GM23338 (cell line): ENCODE measurements around a stretch of chr1.

DNA sequence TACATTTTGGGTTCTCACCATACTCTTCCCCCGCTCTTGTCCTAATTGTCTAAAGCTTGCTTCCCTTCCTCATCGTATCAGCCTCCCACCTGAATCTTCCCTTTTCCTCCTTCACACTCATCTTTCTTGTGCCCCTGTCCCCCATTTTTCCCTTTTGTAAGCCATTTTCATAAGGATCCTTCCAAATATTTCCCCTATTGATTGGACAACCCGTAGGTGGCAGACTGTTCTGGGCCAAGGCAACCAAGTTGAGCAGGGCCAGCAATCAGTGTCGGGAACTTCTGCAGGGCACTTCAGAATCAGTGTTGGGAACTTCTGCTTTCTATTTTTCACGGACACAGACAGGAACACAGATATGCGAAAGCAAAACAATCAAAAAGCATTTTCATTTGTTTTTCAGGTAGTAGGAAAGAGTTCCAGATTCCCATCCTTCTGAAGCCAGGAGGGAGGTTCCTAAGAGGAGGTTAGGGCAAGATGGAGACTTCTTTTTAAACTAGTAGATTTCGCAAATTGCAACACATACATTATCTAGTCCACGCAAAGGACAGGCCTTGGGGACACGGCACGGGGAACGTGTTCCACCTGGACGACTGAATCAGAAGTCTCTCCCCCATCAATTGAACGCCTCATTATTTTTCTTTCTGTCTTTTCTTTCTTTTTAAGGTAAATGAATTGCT is 715 bp upstream of the MPZL1 start:
- PRO-cap: unidirectional peak, plus-strand start at position 242 of the sequence; unidirectional peak, plus-strand start at position 264 of the sequence
- RAMPAGE, long total RNA: no peak

DNA sequence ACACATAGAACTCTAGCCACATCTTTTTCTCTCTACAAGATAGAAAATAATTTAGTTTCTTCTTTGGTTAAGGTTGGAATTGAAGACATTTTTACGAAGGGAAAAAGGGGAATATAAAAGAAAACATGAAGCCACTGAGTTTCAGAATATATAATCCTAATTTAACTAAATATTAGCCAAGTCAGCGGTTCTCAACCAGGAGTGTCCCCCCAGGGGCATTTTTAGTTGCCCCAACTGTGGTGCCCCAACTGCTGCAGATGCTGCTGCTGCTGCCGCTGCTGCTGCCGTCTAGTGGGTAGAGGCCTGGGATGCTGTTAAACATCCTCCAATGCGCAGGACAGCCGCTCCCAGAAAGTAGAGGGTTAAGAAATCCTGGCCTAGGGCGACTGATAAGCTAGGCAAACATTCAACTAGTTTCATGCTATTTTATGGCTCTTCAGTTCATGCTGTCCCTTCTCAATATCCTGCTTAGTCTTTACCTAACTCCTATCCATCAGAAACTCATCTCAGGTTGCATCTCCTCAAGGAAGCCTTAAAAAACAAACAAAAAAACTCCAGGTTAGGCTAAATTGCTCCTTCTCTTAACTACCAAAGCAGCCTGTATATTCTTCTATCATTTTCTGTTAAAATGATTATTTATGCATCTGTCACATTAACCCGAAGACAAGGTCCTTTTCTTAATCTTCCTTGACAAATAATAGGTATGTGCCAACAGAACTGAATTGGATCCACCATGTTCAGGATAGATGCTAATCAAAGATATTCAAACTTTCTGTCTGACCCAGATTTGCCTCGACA is 9.9 kb upstream of the DCAF6 start:
- PRO-cap: no peak
- RAMPAGE, long total RNA: no peak

GRCh38 chr1:168000987-168001677 is 64.3 kb upstream of the MPC2 start:
- PRO-cap: no peak
- RAMPAGE, long total RNA: no peak

GRCh38 chr1:168039744-168040203 is 97.0 kb downstream of the GPR161 start:
- PRO-cap: no peak
- RAMPAGE, long total RNA: no peak

- PRO-cap: bidirectional peak, plus-strand start at chr1:168387372, minus-strand start at chr1:168387299
- RAMPAGE, long total RNA: no peak
These were observed 106.5 kb downstream of the TBX19 start for GRCh38 chr1:168387048-168387762.

DNA sequence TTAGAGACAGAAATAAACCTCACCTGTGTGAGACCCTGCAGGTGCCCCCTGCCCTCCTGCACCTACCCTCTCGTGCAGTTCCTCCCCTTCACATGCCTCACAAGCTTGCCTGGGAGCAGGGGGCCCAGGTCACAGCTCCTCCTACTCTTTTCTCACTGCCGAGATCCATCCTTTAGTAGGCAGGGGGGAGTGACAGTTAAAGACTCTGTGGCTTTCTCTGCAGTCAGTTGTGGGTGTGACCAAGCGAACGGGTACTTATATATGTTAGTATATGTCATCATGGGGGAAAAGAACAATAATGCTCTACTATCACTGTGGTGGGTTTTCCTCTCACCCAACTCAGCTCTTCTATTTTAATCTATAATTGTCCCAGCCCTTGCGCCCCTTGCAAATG is 23.4 kb downstream of the XCL2 start:
- PRO-cap: no peak
- RAMPAGE, long total RNA: no peak

GRCh38 chr1:168608871-168609936 is 32.8 kb downstream of the XCL1 start:
- PRO-cap: no peak
- RAMPAGE, long total RNA: no peak

GRCh38 chr1:168803925-168804560 is 75.0 kb upstream of the DPT start:
- PRO-cap: no peak
- RAMPAGE, long total RNA: no peak

DNA sequence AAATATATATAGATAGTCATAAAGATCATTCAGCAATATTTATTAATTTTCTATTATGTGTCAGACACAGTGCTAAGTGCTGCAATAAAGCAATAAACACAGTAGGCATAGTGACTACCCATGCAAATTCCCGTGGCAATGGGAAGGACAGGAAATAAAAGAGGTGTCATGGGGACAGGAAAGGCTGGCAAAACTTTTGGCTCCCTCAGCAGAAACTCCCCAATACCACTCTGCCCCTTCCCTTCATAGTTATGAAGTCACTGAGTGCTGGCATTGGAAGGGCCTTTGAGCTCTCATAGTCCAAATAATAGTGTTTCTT is 104.3 kb upstream of the DPT start:
- PRO-cap: no peak
- RAMPAGE, long total RNA: no peak

- PRO-cap: no peak
- RAMPAGE, long total RNA: no peak
These were observed 59.8 kb upstream of the ATP1B1 start for GRCh38 chr1:169046709-169047052.

DNA sequence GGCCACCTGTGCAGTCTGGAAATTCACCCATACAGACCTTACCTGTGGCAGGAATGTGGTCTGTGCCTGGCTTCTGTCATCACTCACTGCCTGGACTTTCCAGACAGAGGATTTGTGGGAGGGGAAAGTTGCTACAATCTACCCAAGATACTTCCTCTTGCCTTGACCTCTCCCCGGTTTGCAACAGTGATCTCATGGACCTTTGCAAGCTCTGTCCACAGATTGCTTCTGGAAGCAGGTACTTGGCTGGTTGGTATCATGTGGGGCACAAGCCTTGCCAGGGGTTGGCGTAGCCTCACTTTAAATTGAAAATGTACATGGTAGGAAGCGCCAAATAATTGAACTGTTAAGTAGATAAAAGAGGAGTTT is 58.3 kb upstream of the ATP1B1 start:
- PRO-cap: no peak
- RAMPAGE, long total RNA: no peak

DNA sequence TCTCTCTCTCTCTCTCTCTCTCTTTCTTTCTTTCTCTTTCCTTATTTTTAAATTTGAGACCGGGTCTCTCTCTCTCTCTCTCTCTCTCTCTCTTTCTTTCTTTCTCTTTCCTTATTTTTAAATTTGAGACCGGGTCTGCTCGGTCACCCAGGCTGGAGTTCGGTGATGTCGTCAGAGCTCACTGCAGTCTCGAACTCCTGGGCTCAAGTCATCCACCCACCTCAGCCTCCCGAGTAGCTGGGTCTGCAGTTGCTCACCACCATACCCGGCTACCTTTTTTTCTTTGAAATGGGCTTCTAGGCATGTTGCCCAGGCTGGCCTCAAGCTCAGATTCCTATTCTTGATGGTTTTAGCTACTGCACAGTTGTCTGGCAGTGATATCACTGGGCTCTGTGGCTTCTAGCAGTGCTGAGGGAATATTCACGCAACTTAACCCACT is 50.9 kb upstream of the ATP1B1 start:
- PRO-cap: no peak
- RAMPAGE, long total RNA: no peak

- PRO-cap: no peak
- RAMPAGE, long total RNA: no peak
These were observed 3.1 kb upstream of the ATP1B1 start for GRCh38 chr1:169103034-169104075.

DNA sequence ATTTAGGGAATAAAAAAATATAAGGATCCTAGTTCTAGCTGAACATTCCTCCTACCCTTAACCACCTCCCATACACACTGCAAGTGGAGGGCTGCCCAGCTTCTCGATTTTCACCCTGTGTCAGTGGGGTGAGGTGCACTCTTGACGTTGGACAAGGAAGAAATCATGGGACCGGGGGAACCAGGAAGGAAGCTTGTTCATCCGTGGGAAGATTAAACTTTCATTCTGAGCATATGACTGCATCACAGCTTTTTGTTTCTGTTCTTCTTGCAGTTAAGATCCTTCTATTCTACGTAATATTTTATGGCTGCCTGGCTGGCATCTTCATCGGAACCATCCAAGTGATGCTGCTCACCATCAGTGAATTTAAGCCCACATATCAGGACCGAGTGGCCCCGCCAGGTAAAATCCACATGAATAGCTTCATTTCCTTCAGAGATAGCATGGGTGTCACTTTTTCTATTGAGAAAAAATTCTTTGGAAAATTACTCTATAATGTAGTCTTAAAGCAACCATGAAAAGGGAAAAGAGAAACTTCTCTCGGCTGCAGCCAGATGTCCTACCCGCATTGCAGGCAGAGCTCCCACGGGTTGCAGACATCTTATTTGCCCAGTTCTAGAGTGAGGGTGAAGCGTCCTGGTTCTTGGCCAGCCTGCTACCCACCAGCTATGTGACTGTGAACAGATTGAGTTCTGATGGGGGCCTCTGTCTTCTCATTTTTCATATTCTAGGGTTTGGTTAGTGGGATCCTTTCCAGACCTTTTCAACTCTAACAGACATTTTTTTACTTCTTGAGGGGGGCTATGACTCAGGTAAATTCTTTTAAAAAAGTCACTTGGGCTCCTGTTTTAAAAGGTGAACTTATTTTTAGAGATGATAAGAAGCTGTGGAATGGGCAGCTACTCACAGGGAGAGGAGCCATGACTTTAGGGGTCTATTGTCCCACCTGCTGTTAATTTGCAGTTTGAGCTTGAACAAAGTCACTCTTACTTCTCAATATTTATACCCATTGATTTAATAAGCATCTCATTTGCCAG is 4.9 kb downstream of the ATP1B1 start:
- PRO-cap: no peak
- RAMPAGE, long total RNA: no peak

DNA sequence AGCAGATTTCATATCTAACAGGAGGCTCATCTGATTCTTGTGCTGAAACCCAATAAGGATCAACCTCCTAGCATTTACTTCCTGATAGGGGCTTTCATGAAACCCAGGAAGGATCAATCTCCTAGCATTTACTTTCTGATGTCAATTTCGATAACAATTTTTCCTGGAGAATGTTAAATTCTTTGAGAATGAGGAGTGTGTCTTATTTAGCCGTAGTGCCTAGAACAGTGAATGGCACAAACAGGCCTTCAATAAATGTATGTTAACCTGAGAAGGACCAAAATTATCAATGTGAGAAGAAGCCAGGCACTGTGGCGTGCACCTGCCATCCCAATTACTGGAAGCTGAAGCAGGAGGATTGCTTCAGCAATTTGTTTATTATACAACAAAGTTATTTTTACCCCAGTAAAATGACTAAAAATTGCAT is 38.0 kb downstream of the ATP1B1 start:
- PRO-cap: no peak
- RAMPAGE, long total RNA: no peak

DNA sequence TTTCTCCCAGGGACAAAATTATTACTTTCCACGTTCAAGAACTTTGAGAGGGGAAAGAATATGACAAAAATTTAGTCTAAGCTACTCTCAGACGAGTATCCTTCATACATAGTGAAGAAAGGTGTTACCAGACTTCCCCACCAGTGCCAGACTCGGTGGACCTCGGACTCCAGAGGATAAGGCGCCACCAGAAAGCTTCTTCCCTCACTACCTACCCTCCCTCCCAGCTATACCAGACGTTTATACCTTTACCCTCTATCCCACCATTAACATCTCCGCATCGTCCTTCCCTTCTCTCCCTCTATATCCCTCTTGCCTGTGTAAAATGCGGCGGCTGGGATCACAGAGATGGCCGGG is 324 bp downstream of the CCDC181 start:
- PRO-cap: no peak
- RAMPAGE, long total RNA: no peak

GRCh38 chr1:169487410-169488138 is 1.8 kb upstream of the SLC19A2 start:
- PRO-cap: no peak
- RAMPAGE, long total RNA: no peak

DNA sequence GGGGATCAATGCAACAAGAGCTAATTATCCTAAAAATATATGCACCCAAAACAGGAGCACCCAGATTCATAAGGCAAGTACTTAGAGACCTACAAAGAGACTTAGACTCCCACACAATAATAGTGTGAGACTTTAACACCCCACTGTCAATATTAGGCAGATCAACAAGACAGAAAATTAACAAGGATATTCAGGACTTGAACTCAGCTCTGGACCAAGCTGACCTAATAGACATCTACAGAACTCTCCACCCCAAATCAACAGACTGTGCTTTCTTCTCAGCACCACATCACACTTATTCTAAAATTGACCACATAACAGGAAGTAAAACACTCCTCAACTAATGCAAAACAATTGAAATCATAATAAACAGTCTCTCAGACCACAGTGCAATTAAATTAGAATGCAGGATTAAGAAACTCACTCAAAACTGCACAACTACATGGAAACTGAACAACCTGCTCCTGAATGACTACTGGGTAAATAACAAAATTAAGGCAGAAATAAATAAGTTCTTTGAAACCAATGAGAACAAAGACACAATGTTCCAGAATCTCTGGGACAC is 28.8 kb upstream of the SELP start:
- PRO-cap: no peak
- RAMPAGE, long total RNA: no peak

DNA sequence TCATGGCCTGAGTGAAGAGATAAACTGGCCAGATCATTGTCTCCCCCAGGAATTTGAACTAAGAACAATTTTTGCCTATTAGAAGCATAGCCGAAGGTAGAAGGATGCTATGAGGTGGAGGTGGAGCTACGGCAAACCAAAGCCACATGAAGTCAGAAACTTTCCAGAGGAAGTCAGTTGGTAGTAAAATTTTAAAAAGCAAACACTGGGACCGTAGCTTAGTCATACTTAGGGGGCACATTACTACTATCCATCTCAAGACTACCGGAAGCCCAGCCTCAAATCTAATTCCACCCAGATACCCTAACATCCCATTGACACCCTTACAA is 2.7 kb downstream of the SCYL3 start:
- PRO-cap: no peak
- RAMPAGE, long total RNA: no peak

DNA sequence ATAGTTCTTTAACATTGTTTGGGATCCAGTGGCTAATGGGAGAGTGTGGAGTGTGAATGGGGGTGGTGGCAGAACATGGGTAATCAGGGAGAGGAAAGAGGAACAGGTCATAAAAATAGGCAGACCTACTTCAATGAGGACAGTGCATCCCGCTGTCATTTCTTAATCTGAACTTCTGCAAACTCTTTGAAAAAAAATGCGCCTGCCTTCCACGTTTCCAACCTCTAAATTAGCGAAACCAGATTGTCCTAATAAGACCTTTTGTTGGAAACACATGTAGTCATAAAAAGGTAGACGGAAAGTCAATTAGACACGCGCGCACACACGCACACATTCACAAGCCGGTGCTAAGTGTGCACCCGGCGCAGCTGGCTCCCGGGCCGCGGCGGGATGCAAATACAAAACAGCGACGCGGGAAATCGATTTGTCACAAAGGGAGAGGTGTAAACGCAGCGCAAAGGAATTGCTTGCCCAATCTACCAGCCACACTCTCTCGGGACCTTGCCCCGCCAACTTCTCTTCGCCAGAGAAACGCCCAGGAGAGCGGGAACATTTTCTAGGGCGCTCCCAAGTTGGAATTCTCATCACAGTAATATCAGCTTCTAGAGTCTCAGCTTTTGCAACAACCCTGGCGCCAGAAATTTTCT is 4.3 kb downstream of the PRRX1 start:
- PRO-cap: unidirectional peak, plus-strand start at position 474 of the sequence
- RAMPAGE, long total RNA: no peak